H7 (cell line): ENCODE measurements around the gene ANP32B.

DNA sequence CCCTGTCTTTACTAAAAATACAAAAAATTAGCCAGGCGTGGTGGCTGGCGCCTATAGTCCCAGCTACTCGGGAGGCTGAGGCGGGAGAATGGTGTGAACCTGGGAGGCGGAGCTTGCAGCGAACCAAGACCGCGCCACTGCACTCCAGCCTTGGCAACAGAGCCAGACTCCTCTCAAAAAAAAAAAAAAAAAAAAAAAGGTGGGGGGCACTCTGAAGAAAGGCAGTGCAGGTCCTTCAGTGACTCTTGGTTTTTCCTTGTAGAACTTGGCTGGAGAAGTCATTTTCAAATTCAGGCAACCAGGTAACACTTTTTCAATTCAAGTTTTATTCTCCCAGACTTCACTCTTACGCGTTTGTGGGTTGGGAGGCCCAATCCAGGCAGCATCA lies 22.4 kb downstream of the CCDC180 start:
- RAMPAGE, long total RNA: no peak

- RAMPAGE, long total RNA: no peak
These were observed 28.0 kb downstream of the TMOD1 start for GRCh38 chr9:97529237-97530066.

DNA sequence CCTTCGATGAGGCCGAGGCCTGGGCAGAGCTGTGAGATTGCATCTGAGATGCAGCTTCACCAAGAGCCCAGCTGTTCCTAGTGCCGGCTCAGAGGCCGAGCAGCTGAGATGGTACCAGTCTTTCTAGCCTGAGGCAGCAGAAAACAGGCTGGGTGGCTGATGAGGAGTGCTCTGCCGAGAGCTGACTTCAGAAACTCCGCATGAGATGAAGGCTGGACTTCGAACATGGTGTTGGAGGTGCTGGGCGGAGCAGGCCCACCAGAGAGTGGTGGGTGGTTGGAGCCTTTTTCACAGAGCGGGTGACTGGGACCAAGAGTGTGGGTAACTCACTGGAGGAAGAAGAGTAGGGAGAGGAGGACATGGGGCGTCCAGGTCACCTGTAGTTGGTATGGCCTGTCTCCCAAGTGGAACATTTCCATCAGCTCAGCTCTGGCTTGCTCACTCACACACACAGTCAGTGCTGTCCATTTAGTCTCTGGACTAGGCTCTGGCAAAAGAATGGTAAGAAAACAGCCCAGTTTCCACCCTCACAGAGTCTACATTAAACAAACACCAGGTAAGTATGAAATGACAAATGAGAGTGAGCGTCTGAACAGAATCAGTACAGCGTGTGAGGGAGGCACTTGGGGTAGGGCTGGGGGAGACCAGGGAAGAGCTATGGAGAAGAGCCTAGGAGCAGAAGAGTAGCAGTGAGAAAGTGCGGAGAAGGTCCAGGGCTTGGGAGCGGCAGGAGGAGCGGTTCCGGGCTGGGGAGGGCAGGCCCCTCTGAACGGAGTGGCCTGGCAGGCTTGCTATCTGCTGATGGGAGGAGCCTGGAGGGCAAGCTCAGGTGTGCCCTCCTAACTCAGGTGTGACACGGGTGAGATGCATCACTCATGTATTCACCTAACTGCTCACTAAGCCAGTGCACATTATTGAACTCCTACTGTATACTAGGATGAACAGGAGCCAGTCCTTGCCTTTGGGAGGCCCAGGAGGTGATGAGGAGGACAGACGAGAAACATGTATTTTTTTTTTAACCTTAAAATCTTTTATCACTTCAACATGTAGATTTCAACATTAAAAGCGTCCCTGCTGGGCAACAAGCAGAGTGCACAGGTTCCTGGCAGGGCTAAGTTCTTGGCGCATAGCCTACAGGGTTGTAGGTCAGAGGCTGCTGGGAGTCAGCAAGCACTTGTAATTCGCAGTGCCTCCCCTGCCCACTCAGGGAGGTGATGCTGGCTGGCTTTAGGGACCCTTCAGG lies 55.1 kb downstream of the TMOD1 start:
- RAMPAGE, long total RNA: no peak

DNA sequence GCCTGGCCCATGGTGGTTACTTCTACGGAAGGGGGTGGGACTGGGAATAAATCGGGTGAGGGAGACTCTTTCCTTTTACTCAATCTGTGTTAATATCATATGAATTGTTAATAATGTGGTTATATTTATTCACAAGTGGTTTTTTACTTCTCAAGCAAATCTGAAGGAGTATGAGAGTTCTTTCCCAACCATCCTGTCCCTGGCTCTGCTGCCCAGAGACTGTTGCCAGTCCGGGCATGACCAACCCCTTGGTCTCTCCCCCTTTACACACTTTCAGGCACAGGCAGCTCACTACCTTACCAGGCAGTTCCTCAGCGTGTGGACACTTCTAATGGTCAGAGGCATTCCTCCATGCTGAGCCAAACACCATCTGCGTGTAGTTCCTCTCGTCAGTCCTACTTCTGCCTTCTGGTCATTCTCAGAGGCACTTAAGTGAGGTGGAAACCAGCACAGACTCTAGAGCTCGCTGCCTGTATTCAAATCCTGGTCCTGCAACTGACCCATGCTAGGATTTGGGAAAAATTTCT lies 56.2 kb downstream of the TSTD2 start:
- RAMPAGE, long total RNA: no peak

- RAMPAGE, long total RNA: no peak
These were observed 28.5 kb downstream of the TSTD2 start for GRCh38 chr9:97604412-97605402.

DNA sequence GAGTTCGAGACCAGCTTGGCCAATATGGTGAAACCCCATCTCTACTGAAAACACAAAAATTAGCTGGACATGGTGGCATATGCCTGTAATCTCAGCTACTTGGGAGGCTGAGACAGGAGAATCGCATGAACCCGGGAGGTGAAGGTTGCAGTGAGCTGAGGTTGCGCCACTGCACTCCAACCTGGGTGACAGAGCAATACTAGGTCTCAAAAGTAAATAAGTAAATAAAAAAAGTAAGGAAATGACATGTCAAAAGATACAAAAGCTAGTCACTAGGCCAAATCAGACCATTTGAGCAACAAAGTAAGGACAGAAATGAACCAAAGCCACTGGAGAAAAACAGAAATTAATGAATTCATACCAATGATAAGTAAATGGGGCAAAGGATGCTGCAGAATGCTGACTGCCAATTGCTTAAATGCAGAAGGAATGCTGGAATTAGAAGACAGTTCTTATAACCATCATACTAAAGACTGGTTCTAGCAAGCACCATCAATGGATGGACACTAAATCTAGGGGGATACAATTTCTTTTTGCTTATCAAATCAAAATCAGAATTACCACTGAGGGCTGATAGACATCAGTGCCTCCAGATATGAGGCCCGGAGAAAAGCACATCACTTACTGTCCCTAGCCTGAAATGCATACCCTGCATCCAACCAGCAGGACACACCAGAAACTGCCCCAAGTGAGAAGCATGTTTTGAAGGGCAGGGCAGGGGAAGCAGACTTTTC lies 18.8 kb downstream of the XPA start:
- RAMPAGE, long total RNA: no peak

- RAMPAGE, long total RNA: no peak
These were observed 10.2 kb downstream of the XPA start for GRCh38 chr9:97686883-97687423.

DNA sequence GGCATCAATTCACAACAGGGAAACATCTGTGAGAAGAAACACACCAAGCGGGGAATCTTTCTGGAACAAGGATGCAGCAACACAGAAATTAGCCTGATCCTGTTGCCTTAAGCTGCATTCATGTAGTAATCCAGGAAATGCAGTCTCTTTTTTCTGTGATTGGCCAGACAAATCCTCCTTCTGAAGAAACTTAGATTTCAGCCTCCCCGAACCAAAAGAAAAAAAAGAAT lies 7.2 kb upstream of the XPA start:
- RAMPAGE, long total RNA: no peak

DNA sequence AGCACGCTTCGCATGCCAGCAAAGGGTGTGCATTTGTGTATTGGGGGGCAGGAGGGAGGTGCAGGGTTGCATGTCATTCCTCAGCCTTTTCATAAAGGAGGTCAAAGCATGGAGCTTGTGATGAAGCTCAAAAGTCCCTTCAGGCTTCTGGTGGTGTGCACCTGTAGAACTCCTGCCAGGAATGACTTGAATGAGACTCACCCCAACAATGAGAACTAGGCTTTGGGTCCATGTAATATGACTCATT lies 17.4 kb upstream of the XPA start:
- RAMPAGE, long total RNA: no peak

GRCh38 chr9:97737350-97738027 lies 40.3 kb upstream of the XPA start:
- RAMPAGE, long total RNA: no peak

DNA sequence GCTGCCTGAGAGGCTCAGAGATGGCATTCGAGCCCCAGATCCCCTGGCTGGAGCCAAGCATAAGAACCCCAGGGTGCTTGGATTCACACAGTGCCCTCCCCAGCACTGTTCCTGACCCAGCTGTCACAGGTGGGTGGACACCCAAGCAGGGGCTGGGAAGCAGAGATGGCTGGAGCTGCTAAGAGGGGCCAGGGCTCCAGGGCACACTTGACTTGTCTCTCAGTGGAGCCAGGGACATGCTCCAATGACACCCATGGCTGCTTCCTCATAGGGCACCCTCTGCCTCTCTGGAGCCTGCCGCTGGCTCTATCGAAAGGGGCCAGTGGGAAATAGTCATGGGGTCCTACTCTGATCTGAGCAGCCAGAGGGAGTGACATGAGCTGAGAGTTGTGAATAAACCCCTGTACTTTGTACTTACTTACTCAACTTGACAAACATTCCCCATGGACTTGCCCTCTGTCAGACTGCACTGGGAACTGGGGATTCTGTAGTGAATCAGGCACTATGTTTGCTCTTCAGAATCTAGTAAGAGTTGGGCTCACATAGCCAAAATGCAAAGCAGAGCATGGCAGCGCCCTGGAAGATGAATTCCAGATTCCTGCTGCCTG lies 62.7 kb upstream of the XPA start:
- RAMPAGE, long total RNA: no peak

DNA sequence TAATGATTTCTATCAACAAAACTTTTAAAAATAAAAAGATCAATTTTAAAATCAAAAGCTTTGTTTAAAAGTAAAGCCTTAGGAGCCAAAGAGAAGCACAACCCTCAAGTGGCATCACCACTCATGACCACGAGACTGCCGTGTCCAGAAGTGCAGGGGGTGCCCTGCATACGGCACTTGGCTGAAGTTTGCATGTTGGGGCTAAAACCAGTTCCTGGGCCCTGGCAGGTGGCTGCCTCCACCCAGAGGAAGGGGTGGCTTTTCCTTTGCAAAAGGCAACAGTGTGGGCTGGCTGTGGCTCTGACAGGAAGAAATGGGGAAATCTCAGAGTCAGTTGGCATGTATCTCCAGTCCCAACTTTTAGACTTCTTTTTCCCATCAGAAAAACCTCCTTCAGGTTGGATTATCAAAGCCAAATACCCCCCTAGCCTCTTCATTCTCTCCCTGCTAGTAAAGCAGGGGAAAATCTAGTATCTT lies 15.2 kb downstream of the TRMO start:
- RAMPAGE, long total RNA: no peak

GRCh38 chr9:97930777-97931529 lies 7.0 kb downstream of the HEMGN start:
- RAMPAGE, long total RNA: no peak

DNA sequence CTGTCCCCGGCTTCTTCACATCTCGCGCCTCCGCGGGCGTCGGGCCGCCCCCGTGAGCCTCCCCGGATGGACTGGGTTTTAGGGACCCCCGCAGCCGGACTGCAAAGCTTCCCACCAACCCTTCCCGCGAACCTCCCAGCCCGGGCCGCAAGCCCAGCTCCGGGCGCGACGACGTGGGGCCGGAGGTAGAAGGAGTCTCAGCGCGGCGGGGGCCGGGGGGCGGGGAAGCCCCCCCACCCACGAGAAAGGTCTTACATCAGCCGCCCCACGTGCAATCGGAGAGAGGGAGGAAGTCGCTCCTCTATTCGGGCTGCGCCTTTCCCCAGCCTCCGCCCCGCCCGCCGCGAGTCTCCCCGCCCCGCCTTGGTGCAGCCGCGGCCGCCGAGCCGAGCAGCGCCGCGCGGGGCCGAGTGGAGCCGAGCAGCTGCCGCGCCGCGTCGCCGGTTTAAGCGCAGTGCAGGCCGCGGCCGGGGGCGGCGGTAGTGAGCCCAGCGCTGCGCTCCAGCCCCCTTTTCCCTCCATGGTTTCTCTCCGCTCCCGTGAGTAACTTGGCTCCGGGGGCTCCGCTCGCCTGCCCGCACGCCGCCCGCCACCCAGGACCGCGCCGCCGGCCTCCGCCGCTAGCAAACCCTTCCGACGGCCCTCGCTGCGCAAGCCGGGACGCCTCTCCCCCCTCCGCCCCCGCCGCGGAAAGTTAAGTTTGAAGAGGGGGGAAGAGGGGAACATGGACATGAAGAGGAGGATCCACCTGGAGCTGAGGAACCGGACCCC lies at the start of gene ANP32B:
ANP32B (plus strand) TSS at position 510 of the 771 bp plus-strand sequence.
- RAMPAGE, long total RNA: no peak

GRCh38 chr9:98066126-98066684 lies 9.7 kb downstream of the NANS start:
- RAMPAGE, long total RNA: no peak

- RAMPAGE, long total RNA: no peak
These were observed 24.7 kb downstream of the NANS start for GRCh38 chr9:98080840-98081930.

GRCh38 chr9:98084175-98085034 lies 27.9 kb downstream of the NANS start:
- RAMPAGE, long total RNA: no peak

DNA sequence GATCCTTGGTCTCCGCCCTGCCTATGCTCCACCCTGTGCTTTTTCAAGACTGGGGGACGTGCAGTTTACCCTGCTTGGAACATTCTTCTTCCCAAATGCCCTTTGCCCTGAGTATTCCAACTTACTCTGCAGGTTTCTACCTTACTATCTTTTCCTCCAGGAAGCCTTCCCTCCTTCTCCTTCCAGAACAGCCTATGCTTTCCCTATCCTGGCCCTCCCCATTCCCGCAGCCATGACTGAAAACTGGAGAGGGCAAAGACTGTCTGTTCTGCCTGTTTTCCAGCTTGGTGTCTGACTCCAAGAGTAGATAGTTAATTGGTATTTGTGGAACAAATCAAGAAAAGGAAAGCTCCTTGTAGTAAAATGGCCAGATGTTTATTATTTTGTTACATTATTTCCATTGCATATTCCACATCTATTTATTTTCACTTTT lies 1.6 kb upstream of the TRIM14 start:
- RAMPAGE, long total RNA: no peak

GRCh38 chr9:98176567-98177002 lies 15.9 kb downstream of the CORO2A start:
- RAMPAGE, long total RNA: no peak

GRCh38 chr9:98226454-98226948 lies 28.9 kb downstream of the TBC1D2 start:
- RAMPAGE, long total RNA: no peak